ENCODE results near the gene PDXK.

- PRO-cap = no peak
- RAMPAGE, long total RNA = no peak
These were observed 18.8 kb downstream of the RSPH1 start for GRCh38 chr21:42477133-42477675.

- PRO-cap = no peak
- RAMPAGE, long total RNA = no peak
These were observed 10.2 kb downstream of the SLC37A1 start for GRCh38 chr21:42523862-42524317.

GRCh38 chr21:42536287-42536584, 22.6 kb downstream of the SLC37A1 start:
- PRO-cap = no peak
- RAMPAGE, long total RNA = no peak

- PRO-cap = no peak
- RAMPAGE, long total RNA = no peak
These were observed 95.0 kb downstream of the WDR4 start for GRCh38 chr21:42784241-42784876.

DNA sequence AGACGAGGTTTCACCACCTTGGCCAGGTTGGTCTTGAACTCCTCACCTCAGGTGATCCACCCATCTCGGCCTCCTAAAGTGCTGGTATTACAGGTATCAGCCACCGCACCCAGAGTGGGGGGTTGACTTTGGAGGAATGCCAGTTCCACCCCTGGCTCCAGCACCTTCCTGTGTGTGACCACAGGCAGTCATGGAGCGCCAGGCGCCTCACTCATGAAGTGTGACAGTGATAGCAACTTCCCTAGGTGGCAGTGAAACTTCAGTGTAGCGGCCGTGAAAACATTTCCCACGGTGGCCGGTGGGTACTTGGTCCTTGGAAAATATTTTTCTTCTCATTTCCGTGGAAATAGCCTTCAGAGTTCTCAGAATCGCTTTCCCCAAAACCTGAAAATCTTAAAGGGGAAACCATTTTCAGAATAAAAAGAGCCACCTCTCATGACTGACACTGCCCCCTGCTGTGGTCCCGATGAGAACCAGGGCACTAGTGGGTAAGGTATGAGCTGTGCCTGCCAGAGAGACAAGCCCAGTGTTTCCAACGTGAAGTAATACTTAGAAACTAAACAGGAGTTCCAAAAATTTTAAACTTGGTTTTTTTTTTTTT, 48.4 kb downstream of the WDR4 start:
- PRO-cap = no peak
- RAMPAGE, long total RNA = no peak

GRCh38 chr21:42837700-42838434, 41.5 kb downstream of the WDR4 start:
- PRO-cap = no peak
- RAMPAGE, long total RNA = no peak

- PRO-cap = no peak
- RAMPAGE, long total RNA = no peak
These were observed 29.6 kb downstream of the WDR4 start for GRCh38 chr21:42849488-42850350.

- PRO-cap = no peak
- RAMPAGE, long total RNA = no peak
These were observed 50.0 kb downstream of the CBS start for GRCh38 chr21:43025587-43026116.

GRCh38 chr21:43193881-43194565, 25.2 kb downstream of the CRYAA start:
- PRO-cap = no peak
- RAMPAGE, long total RNA = no peak

DNA sequence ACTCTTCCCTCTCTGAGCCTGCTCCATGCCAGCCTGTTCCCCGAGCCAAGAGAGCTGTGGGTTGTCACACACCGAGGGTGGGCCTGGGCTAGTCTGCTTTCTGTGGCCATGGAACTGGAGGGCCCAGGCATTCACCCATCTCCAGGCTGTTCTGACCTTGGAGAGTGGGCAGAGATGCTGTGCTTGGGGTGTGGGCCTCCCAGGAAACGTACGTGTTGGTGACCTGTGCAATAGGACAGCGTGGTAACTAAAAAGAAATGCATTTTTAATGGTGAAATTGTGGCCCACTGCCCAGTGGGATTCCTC, 41.9 kb downstream of the CRYAA start:
- PRO-cap = no peak
- RAMPAGE, long total RNA = no peak

- PRO-cap = no peak
- RAMPAGE, long total RNA = no peak
These were observed 105.0 kb downstream of the CRYAA start for GRCh38 chr21:43273635-43274378.

DNA sequence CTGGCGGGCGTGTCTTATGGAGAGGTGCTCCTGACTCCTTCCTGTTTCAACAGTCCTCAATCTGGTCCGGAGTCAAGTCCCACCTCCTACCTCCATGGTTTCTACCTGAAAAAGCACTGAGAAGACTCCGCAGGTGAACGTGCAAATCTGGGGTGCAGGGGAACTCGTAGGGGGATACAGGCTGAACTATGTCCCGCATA, 123.1 kb downstream of the SIK1 start:
- PRO-cap = no peak
- RAMPAGE, long total RNA = no peak

DNA sequence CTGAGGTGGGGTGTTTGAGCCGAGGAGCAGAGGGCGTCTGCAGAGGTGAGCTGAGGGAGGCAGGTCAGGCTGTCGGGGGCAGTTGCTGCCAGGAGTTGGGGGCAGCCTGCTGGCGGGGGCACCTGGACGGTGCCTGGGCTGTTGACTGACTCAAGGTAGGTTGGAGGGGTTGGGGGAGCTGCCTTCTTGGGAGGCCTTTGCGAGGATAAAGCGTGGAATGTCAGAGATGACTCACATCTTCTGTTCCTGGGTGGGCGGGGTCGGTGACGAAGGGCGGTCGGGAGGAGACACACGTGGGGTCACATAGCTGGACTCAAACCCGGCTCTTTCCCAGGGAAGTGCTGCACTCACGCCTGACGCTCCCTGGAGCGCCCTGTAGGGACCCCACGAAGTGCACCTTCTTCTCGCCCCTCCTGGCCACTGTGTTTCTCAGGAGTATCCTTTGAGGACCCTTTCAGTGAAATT, 86.2 kb downstream of the SIK1 start:
- PRO-cap = no peak
- RAMPAGE, long total RNA = no peak

DNA sequence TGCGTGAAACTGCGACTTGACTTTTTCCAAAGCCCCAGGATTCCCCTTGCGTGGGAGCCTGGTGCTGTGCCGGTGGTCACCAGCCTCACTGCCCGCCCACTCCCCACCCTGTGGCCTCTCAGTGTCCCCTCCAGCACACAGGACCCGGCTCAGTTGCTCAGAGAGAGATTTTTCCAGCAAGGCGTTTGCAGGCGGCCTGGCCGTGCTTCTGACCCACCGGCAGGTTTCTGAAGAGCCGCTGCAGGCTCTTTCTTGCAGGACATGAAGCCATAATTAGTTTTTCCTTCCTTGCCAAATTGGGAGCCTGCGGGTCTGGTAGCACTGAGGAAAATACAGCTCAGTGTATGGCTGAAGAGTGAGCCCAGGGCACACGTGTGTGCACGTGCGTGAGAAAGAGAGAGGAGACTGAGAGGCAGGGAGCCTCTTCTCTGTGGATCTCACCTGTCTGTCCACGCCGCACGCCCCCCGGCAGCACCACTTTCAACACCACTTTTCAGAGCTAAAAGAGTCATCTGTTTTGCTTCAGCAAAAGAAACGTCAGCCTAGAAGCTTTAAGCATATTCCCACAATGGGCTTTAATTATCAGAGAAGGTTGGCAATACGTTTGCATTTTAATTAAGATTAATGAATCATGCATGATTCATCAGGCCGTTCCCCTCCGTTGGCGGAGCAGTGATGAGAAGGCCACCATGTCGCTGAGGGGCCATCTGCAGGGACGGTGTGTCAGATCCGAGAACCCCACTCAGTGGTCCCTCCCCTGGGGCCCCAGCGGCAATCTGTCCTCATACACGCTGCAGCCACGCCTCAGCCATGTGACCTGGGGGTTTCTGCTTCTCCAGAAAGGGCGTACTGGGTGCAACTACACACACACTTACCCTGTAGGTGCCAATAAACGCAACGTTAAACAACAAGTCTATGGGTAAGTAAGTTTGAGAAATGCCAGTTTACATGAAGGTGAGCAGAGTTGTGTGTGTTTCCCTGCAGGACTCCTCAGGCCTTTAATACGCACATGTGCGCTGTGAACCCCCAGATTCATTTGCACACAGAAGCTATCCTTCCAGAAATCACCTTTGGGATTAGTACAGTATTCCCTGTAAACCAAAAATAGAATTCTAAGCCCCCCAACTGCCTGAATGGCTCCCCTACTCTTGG, 56.7 kb downstream of the SIK1 start:
- PRO-cap = no peak
- RAMPAGE, long total RNA = no peak

DNA sequence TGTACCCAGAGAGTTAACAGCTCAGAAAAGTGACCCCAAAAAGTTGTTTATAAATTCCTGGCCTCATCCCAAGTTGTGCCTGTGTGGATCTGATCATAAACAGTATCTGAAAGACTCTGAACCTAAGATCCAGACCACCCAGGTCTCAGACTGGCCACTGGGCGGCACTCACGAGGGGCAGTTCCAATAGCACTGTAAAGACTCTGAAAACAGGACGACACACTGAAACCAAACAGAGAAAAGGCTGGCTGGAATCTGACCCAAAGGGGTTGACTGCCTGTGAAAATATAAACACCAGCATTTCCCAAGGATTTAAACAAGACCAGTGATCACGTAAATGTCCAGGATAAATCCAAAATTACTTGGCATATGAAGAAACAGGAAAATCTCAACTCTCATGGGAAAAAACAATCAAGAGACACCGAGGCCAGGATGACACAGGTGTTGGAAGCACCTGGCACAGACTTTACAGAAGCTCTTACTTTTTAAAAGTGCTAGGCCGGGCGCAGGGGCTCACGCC, 47.0 kb downstream of the H2BC12L start:
- PRO-cap = no peak
- RAMPAGE, long total RNA = no peak

DNA sequence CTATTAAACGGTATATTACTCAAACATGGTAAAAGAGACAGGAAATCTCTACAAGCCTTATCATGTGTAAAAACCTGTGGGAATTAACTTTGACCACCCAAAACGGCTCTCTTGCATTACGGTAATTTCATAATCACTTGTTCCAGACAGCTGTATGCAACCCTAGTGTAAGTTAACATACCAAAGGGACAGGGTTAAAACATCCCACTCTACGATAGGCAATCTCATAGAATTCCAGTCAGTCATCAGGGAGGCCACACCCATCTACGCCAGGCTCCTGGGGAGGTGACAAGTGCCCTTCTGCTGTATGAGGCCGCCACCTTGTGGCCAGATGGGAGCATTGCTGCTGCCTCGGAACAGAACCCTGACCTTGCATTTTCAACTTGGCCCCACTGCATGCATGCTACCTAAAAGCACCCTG, 12.8 kb downstream of the HSF2BP start:
- PRO-cap = no peak
- RAMPAGE, long total RNA = no peak

DNA sequence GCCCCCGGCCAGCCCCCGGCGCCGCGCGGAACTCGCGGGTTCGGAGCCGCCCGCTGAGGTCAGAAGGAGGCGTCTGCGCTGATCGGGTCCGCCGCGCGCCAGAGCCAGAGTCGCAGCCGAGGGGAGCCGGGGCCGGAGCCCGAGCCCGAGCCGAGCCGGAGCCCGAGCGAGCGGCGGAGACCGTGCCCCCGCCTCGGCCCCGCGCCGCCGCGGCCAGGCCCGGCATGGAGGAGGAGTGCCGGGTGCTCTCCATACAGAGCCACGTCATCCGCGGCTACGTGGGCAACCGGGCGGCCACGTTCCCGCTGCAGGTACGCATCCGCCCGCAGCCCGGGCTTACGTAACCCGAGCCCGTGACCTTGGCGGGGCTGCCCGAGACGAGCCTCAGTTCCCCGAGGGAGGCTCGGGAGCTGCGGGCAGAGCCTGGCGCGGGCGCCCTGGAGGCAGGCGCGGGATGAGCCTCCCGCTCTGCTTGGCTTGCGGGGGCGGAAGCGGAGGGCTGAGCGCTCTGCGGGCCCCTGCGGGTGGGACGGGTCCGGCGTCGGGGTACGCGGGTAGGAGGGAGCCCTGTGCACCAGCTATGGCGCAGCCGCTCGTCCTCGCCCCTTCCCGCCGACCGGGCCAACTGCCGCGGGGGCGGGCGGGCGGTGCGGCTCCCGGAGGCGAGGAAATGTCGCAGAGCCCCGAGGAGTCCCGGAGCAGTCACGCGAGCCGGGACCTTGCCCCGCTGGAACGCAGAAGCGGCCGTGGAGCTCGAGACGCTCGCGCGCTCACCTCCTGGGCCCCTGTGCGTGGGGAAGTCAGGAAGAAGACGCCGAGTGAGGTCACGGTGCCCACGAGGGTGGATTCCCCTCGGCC, at the start of gene PDXK:
Gene PDXK (plus strand): TSS at position 59 of the 858 bp plus-strand sequence.
- PRO-cap = unidirectional peak, plus-strand start at position 107 of the sequence
- RAMPAGE, long total RNA = no peak

DNA sequence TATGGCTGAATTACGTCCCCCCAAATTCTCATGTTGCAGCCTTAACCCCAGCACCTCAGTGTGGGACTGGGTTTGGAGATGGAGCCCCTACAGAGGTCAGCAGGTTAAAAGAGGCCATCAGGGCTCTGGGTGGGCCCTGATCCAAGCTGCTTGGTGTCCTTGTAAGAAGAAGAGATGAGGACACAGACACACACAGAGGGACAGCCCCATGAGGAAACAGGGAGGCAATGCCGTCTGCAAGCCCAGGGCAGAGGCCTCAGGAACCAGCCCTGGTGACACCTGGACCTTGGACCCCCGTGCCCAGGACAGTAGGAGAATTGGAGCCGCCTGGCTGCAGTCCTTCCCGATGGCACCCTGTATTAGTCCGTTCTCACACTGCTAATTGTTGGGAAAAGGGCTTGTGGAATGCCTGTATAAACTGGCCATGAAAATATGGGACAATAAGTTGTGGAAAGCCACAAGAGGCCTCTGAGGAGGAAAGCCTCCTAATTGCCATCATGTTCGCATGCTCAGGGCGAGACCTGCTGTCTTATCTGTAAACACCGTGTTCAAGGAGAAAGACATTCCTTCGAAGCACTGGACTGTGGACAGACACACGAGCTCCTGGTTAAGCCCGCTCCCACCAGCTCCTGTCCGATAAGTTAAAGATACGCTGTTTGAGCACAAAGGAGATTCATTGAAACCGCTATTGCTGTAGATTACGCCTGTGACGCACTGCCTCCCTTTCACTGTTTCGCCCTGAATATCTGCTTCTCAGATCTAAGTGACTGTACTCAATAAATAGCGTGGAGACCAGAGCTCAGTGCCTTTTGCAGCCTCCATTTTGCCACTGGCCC, 19.4 kb downstream of the PDXK start:
- PRO-cap = no peak
- RAMPAGE, long total RNA = no peak

DNA sequence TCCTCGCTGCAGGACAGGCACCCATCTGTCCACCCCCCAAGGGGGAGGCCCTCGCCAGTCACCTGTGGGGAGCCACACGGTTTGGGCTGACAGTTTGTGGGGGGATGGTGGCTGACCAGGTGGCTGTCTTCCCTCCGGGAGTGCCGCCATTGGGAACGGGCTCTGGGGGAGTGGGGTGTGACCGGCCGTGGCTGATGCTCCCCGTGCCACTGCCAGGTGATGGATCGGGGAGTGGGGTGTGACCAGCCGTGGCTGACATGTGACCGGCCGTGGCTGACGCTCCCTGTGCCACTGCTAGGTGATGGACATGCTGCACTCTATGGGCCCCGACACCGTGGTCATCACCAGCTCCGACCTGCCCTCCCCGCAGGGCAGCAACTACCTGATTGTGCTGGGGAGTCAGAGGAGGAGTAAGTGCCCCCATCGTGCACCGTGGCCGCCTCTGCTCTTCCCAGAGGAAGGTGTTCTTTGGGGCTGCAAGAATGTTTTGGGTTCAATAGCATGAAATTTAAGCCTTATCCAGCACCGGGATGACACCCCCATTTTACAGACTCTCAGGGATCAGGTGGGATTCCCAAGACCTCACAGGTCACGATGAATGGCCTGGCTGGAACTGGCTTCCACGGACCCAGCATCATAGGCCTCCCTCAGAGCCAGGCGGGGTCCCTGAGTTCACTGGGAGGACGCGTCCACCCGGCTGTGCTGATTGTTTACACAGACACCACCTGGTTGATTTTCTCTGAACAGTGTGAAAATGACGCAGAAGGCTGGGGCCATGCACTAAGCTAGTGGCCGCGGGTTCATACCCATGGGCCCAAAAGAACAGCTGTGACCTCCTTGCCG, 23.7 kb downstream of the CSTB start:
- PRO-cap = no peak
- RAMPAGE, long total RNA = no peak

- PRO-cap = no peak
- RAMPAGE, long total RNA = no peak
These were observed 17.9 kb downstream of the CSTB start for GRCh38 chr21:43758081-43758642.